Pericardium fibroblast (primary cell): ENCODE results near the gene OTUB1.

DNA sequence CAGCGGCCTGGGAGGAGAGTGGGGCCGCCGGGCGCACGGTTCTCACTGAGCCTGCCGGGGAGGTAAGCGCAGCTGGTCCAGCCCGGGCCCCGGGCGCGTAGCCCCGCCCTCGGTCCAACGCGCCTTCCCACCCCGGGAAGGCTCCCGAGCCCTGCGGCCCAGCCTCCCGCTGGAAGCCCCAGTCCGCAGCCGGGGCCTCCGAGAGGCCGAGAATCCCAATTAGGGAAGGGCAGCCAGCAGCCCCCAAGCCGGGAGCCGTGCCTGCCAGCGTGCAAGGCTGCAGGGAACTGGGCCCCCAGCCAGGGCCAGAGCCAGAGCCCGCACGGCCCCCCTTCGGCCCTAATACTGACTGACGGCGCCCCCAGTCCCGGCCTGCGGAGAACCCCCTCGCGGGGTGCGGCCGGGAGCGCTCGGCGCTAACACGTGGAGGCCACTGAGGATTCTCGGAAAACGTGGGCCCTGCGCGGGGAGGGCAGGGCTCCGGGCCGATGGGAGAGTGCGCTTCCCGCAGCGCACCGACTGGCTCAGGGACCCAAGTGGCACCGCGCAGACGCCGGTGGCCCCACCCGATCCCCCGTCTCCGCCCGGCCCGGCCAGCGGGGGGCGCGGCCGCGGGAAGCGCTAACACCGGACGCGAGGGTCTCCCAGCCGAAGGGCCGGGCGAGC is 5.8 kb downstream of the ZFTA start:
- RAMPAGE, long total RNA = no peak

- RAMPAGE, long total RNA = no peak
Observed at GRCh38 chr11:63763358-63763889, 5.2 kb downstream of the ZFTA start.

DNA sequence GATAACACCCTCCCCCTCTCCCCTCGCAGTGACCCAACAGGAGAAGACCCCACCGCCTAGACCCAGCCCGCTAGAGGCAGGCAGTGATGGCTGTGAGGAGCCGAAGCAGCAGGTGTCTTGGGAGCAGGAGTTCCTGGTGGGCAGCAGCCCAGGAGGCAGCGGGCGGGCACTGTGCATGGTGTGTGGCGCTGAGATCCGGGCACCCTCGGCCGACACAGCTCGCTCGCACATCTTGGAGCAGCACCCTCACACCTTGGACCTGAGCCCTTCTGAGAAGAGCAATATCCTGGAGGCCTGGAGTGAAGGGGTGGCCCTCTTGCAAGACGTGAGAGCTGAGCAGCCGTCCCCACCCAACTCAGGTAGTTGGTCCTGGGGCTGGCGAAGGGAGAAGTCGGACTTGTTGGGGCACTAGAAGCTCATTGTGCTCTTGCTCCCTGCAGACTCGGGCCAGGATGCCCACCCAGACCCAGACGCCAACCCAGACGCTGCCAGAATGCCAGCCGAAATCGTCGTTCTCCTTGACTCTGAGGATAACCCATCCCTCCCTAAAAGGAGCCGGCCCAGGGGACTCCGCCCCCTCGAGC is 4.6 kb downstream of the SPINDOC start:
- RAMPAGE, long total RNA = no peak

- RAMPAGE, long total RNA = no peak
Observed at GRCh38 chr11:63877749-63878394, 39.0 kb downstream of the MARK2 start.

- RAMPAGE, long total RNA = no peak
Observed at GRCh38 chr11:63894939-63895504, 21.9 kb downstream of the RCOR2 start.

DNA sequence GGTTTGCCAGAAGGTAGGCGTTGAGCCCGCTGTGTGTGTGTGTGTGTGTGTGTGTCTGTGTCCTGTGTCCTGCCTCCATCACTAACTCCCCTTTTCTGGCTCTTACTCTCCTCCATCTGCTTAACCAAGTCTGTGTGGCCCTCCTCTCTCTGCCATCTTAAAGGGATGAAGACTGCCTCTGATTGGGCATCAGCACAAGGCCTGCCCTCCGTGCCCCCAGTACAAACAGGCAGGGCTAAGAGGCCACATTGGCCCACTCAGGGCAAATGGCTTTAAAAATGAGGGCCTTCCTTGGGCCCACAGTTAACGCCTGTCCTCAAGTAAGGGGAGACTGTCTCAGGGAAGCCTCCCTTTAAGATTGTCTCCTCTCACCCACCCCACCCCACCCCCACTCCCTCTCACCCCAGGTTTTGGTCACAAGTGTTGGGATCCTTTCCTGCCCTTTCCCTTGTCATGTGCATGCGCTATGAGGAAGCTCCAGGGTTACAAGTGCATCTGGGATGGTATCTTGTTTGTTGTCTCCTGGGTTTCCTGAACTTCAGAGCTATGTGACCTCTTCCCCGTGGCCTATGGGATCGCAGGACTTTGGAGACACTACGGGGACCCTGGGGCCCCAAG is 10.8 kb downstream of the RCOR2 start:
- RAMPAGE, long total RNA = no peak

DNA sequence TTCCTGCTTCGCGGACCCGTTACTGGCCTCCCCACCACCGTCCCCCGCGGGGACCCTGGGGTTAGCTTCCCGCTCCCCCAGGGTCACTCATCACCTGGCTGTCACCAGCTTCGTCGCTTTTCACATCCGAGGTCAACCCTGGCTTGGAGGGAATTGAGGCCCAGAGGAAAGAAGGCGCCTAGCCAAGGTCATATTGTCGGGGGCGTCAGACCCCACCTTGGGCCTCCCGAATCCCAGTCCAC is 467 bp downstream of the NAA40 start:
- RAMPAGE, long total RNA = no peak

GRCh38 chr11:63985731-63986618 is at the start of gene OTUB1:
Gene OTUB1, plus strand, starts transcription at chr11:63986438.
- RAMPAGE, long total RNA = start-site peak on the plus strand at chr11:63986441-63986453, 531 and 329 reads in 2 replicates

GRCh38 chr11:63993644-63993935 is 7.4 kb downstream of the OTUB1 start:
- RAMPAGE, long total RNA = no peak

GRCh38 chr11:64196886-64198207 is 9.2 kb upstream of the FERMT3 start:
- RAMPAGE, long total RNA = no peak

GRCh38 chr11:64205536-64206061 is 922 bp upstream of the FERMT3 start:
- RAMPAGE, long total RNA = no peak

DNA sequence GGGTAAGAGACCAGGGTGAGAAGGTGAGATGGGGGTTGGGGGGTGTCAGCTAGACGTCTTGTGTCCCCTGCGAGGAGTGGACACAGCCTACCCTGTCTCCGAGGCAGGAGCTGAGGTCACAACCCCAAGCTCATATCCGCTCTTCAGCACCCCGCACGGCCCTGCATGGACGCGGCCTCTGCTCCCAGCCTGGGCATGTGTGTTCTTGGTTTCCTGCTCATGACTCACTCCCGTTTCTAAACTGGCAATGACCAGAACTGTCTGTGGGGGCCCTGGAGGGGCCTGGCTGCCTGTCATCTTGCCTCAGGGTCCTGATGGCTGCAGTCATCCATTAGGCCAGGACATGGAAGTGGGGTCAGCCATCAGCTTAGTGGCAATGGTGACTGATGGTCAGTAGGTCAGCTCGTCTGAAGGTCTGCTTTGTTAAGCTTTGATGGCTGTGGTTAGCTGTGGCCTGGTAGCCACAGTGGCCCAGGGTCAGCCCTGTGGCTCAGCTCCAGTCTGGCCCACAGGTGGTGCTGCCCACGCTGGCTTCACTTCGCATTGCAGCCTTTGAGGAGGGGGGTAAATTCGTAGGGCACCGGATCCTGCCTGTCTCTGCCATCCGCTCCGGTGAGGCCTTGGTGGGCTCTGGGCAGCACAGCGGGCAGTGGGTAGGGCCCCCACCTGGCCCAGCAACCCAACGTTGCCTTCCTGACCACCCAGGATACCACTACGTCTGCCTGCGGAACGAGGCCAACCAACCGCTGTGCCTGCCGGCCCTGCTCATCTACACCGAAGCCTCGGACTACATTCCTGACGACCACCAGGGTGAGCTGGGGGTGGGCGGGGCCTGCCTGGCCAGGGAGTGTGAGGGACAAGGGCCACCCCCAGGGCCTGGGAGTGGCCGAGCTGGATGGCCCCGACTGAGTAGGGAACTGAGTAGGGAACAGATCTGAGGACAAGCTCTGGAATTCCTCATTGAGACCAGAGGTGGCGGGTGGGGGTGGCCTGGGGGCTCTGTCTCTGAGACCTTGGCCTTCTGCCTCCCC is 12.0 kb downstream of the PLCB3 start:
- RAMPAGE, long total RNA = no peak

GRCh38 chr11:64269564-64270604 is 14.6 kb downstream of the BAD start:
- RAMPAGE, long total RNA = start-site peak on the plus strand at chr11:64270192-64270553, 36 and 33 reads in 2 replicates

- RAMPAGE, long total RNA = no peak
Observed at GRCh38 chr11:64284947-64285636, 556 bp upstream of the GPR137 start.

DNA sequence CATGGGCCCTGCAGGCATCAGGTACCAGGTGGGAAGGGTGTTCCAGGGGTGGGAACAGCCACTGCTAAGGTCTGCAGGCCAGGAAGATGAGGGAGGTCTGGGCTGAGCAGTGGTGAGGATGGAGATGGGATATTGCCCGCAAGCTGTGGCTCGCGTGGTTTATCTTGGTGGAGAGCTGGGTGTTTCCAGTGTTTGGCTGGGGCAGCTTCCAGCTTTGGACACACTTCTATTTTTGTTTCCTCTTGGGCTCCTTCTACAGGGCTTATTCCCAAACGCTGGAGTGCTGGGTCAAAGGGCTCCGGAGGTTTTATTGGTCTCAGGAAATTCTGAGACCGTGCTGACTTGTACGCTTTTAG is 10.7 kb upstream of the CCDC88B start:
- RAMPAGE, long total RNA = no peak

DNA sequence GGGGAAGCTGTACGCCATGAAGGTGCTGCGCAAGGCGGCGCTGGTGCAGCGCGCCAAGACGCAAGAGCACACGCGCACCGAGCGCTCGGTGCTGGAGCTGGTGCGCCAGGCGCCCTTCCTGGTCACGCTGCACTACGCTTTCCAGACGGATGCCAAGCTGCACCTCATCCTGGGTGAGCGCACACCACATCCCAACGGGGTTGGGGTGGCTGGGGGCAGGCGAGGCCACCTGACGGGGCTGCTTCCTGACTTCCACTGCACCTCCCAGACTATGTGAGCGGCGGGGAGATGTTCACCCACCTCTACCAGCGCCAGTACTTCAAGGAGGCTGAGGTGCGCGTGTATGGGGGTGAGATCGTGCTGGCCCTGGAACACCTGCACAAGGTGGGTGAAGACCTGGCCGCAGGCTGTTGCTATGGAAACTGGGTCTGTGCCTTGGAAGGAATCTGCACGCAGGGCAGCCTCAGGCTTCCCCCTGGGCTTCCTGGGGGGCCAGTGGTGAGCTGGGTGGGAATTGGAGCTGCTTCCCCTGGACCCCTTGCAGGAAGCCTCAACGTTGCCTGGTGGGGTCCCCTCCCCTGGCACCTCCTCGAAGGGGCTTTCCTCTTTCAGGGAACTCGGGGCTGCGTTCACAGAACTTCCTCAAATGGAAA is 1.4 kb downstream of the RPS6KA4 start:
- RAMPAGE, long total RNA = no peak

DNA sequence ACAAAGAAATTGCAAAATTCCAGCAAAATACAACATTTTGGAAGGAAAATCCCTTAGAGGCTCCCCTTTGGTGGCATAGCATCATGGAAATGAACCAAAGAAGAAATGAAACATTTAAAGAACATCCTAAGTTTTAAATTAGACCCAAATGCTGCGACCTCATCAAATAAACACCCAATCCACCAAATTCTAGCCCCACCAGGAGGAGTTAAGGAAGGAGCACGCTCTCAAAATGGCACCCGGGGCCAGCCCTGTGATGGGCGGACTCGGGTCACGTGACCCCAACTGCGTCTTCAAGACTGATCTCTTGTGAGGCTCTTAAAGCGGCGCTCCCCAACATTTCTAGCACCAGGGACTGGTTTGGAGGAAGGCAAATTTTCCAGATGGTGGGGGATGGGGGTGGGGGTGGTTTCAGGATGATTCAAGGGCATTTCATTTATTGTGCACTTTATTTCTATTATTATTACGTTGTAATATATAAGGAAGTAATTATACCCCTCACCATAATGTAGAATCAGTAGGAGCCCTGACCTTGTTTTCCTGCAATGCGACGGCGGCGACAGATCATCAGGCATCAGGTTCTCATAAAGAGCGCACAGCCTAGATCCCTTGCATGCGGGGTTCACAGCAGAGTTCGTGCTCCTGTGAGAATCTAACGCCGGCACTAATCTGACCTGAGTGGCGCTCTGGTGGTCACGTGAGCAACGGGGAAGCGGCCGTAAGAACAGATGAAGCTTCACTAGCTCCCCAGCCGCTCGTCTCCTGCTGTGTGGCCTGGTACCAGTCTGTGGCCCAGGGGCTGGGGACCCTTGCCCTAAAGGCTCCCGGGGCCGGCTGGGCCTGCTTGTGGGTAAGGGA is 55.4 kb upstream of the SLC22A11 start:
- RAMPAGE, long total RNA = no peak

- RAMPAGE, long total RNA = no peak
Observed at GRCh38 chr11:64553526-64553810, 2.3 kb upstream of the SLC22A11 start.

DNA sequence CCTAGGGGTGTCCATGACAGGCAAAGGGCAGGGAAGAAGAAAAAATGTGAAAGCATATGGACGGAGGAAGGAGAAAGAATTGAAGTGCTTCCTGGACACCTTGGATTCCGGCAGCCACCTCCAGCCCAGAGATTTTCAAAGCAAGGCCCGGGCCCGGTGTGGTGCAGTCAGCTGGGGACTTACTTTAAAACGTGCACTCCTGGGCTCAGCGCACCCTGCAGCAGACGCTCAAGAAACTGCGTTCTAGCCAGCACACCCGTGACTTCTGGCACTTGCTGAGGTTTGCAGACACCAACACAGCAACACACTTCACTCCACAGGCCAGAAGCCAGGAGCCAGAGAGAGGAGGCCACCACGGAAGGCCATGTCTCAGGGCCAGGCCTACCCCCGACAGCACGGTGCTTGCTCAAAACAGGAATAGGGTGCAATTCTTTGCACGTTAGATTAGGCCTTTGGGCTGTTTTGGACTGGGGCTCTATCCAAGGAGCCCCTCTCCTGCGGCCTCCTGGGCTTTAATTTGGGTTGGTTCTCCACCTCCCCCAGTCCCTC is 1.9 kb upstream of the SLC22A11 start:
- RAMPAGE, long total RNA = no peak

GRCh38 chr11:64637210-64637685 is 46.2 kb downstream of the SLC22A12 start:
- RAMPAGE, long total RNA = no peak